SP-49 (cell line): ENCODE measurements around the genes HLA-DMB and SLC39A7.

DNA sequence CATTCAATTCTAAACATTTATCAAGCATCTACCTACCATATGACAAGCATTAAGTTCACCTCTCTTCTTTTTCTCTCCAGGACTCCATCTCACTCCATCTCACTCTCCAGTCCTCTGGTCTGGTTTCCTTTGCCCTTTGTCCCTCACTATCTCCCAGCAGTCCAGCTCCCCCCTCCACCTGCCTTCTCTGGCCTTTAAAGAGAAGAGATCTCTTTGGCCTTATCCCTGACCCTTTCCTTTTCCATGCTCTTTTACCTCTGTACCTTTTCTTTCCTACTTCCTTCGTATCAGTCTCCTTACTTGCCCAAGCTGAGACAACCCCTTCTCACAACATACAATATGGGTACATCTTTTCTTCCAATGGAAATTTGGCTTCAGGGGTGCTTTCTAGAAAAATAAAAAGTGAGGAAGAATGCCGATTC lies 601 bp upstream of the AGPAT1 start:
- PRO-cap: no peak

- PRO-cap: no peak
Observed at GRCh38 chr6:32584610-32584957, 5.1 kb downstream of the HLA-DRB1 start.

DNA sequence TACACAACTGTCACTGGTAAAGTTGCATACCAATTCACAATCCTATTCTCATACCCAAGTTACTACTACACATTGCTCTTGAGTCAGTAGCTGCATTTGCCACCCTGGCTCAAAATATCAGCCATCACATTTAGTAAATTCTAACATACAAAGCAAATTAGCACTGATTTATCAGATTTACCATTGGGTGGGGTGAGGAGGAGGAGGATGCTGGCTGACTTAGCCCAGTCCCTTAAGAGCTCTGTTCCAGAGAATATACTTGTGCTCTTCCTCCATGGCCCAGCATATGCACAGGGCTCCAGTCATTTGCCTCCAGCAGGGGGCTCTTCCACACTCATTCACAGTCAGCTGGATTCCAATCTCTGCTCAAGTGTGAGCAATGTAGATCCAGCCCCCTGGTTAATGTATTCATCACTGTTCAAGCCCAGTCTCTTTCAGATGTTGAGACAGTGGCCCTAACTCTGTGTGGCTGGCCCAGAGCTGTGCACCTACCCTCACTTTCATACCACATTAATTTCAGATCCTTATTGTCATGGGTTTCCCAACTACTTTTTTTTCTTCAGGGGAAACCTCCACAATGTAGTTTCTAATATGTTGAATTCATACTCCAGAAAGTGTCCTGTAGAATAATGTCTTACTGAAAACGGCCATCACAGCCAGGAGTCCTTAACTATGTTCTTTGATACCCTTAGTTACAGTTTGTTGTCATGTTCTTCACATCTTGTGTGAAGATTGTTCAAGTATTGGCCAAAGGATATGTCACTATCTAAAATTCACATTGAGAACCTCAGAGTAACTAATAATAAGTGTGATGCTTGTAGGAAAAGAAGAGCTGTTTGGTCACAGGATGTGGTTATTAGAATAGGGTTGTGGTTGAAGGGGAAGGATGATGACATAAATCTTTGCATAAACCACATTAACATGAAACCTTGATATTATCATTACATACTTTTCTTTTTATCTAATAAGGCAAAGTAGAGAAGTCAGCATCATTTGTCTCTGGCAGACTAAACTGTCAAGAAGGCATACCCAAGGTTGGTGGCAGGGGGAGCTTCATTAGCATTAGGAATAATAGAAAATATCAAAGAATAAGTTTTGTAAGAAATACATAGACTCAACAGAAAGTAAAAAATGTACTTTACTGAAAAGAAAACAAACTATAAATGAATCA lies 14.5 kb upstream of the HLA-DQA1 start:
- PRO-cap: no peak

DNA sequence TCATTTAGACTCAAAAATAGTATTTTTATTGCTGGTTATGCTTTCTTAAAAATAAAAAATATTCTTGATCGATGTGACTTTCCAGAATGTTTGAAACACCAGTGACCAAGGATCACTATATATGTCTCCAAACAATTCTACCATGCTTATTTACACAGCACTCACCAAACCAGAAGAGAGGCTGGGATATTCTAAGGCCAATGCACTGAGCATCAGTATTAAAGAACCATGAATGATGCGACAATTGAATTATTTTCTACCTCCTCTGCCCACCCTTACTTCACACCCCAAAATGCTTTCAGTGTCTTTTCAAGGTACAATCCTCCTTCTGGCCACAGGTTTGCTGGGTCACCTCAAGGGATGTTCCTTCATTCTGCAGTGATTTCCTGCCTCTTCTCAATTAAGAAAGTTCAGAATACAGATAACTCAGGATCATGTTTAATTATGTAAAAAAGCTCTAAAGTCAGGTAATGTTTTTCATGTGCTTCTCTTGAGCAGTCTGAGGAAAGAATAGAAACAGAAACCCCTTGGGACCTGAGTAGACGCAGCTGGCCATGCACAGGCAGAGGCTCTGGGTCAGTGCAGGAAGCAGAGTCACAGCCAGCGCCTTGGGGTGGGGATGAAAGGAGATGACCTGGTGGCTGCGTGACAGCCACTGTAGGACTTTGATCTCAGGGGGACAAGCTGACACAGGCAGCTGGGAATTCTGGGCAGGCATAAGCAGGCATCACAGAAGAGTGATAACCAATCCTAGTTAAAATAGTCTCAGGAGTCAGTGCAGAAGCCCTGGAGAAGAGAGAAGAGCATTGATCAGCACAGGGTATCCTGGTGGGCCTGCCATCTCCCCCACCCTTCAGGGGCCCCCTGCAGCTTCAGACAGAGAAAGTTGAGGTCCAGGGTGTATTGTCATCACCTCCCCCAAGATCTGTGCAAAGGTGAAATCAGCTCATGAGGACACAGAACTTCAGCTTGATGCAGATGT lies 6.7 kb downstream of the HLA-DQB1 start:
- PRO-cap: no peak

GRCh38 chr6:32760990-32761507 lies 2.3 kb downstream of the HLA-DQB2 start:
- PRO-cap: no peak

GRCh38 chr6:32825998-32826473 lies 9.2 kb upstream of the HLA-DOB start:
- PRO-cap: no peak

DNA sequence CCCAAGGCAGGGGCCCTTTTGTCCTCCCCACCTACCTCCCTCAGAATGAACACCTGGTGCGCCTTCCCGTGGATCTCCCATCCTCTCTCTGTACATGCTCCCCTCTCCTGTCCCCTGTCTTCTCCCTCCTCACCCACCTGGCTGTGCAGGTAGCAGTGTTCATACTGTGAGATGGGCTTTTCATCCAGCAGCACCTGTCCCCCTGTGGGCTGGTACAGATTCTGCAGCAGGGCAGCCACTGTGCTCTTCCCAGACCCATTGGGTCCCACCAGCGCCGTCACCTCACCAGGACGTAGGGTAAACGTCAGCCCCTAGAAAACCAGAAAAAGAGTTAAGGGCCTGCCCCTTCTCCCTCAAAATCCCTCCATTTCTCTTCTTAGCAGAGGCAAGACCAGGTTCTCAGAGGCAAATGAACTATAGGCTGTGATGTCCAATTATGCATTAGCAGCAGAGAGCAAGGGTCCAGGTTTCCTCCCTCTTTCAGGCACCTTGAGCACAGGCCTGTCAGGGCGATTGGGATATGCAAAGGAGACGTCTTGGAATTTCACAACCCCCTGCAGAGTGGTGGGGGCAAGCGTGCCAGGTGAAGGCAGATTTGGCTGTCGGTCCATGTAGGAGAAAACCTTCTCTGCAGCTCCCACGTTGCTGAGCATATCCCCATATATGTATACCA lies 8.3 kb downstream of the TAP2 start:
- PRO-cap: no peak

GRCh38 chr6:32839380-32839824 lies 863 bp upstream of the TAP2 start:
- PRO-cap: no peak

- PRO-cap: no peak
Observed at GRCh38 chr6:32867273-32867655, 13.3 kb downstream of the PSMB9 start.

GRCh38 chr6:32936090-32936951 lies 4.5 kb downstream of the HLA-DMB start:
- PRO-cap: no peak

GRCh38 chr6:32940660-32941454 lies at the start of gene HLA-DMB:
HLA-DMB (minus strand) TSS chr6:32941028.
- PRO-cap: unidirectional peak, minus-strand start at chr6:32940962; unidirectional peak, minus-strand start at chr6:32941072

GRCh38 chr6:32969657-32970096 lies 1.3 kb downstream of the BRD2 start:
- PRO-cap: bidirectional peak, plus-strand start at chr6:32969732, minus-strand start at chr6:32969474

DNA sequence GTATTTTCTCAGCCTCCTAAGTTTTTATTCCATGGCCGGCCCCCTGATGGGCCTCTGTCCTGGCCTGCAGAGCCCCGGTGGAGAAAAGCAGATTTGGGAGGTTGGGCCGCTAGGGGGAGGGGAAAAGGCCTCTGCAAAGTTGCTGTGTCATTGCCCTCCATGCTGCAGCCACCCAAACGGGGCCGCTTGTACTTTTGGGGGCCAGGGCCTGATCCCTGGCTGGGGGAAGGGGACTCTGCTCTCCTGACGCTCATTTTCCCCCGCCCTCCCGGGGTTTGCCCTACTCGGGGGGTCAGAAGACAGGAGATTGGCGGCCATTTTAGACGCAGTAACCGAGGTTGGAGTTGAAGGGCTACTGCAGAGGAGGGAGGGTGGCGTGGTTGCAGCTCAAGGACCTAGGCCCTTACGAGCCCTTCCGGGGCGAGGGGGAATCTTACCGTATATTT lies 1.7 kb downstream of the BRD2 start:
- PRO-cap: bidirectional peak, plus-strand start at position 322 of the sequence, minus-strand start at position 56 of the sequence

DNA sequence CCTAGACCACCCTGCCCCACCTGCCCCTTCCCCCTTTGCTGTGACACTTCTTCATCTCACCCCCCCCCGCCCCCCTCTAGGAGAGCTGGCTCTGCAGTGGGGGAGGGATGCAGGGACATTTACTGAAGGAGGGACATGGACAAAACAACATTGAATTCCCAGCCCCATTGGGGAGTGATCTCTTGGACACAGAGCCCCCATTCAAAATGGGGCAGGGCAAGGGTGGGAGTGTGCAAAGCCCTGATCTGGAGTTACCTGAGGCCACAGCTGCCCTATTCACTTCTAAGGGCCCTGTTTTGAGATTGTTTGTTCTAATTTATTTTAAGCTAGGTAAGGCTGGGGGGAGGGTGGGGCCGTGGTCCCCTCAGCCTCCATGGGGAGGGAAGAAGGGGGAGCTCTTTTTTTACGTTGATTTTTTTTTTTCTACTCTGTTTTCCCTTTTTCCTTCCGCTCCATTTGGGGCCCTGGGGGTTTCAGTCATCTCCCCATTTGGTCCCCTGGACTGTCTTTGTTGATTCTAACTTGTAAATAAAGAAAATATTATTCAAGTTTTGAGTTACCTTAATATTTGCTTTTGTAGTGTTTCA lies 12.5 kb downstream of the BRD2 start:
- PRO-cap: no peak

GRCh38 chr6:32982322-32983468 lies 14.3 kb downstream of the BRD2 start:
- PRO-cap: no peak

DNA sequence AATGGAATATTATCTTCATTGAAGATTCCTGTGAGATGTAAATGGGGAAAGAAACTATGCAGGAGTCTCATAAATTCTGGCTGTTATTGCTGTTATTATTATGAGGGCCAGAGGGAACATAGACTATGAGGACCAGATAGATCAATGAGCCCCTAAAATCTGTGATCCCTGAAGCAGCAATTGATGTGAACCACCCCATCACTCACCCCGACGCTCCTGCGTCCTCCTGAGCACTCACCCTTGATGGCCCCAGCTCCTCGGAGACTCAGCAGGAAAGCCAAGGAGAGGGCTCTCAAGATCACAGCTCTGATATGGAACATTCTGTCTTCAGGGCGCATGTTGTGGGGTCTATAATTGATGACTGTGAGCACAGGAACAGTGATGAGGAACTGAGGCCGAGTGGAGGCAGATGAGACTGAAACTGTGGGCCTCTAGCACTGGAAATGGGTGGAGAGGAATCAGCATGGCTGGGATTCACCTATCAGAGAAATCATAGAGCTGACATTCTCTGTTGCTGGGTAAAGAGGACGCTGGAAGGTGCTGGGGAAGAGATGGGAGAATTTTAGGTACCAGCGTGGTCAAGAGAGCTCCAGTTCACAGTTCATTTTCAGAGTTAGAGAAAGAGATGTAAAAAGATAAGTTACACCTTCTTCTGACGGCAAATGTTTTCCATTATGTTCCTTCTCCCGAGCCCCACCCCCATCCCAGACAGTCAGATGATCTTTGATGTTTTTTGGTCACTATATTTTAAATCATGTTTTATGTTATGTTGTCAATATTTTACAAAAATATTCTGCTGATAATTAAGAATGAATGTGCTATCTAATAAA lies 2.3 kb upstream of the HLA-DPB1 start:
- PRO-cap: bidirectional peak, plus-strand start at position 557 of the sequence, minus-strand start at position 417 of the sequence

DNA sequence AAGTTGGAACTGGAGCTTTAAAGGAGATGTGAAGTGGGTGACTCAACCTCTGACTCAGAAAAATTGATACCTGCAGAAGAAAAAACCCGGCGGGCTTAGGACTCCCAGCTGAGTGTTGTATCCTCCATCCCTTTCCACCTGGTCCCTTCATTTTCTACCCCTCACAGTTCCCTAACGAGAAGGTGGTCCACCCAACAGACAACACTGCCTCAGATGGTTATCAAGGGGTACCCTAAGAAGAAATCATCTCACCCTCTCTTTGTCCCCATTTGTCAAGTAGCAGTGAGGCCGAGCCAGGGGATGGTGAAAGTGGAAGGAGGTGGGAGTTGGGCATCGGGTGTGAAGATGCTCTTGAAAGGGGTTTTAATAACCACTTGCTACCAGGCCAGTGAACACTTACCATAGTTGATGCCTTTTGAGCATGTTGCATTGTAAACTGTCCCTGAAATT lies 13.0 kb downstream of the HLA-DPB1 start:
- PRO-cap: no peak

- PRO-cap: bidirectional peak, plus-strand start at chr6:33200899, minus-strand start at chr6:33200627
Observed at GRCh38 chr6:33200580-33201100, at the start of gene SLC39A7. SLC39A7 (plus strand) TSS chr6:33200867.

- PRO-cap: no peak
Observed at GRCh38 chr6:33585394-33586123, 5.5 kb upstream of the BAK1 start.

GRCh38 chr6:33586174-33586662 lies 6.1 kb upstream of the BAK1 start:
- PRO-cap: no peak